ENCODE data around the gene NOL7.

DNA sequence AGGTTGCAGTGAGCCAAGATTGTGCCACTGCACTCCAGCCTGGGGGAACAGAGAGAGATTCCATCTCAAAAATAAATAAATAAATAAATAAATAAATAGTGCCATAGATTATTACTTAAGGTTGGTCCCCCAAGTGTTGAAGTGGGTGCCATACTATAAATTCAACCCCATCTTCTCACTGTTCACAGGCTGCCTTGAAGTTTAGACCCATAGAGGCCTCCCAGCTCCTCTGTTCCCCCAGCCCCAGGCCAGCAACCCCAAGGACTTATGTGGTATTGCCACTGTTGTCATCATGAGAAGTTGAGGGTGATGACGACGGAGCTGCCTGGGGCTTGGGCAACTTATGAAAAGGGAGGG is 4.4 kb downstream of the ADTRP start:
- PRO-cap: no peak
- RRBS, 2 experiments: no CpG with 5 or more reads among the region's 2 CpGs

DNA sequence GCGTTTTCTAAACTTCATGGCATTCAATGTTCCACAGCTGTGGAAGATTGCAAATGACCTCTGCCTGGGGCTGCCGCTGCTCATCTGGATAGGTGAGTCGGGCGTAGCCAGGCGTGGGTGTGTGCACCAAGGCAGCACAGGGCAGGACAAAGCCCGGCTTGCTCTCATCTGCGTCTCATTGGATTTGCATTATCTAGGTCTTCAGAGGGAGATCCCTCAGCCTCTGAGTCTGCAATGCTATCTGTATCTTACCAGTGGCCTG is 27.0 kb upstream of the ADTRP start:
- PRO-cap: no peak
- RRBS, 2 experiments: no CpG with 5 or more reads among the region's 7 CpGs

DNA sequence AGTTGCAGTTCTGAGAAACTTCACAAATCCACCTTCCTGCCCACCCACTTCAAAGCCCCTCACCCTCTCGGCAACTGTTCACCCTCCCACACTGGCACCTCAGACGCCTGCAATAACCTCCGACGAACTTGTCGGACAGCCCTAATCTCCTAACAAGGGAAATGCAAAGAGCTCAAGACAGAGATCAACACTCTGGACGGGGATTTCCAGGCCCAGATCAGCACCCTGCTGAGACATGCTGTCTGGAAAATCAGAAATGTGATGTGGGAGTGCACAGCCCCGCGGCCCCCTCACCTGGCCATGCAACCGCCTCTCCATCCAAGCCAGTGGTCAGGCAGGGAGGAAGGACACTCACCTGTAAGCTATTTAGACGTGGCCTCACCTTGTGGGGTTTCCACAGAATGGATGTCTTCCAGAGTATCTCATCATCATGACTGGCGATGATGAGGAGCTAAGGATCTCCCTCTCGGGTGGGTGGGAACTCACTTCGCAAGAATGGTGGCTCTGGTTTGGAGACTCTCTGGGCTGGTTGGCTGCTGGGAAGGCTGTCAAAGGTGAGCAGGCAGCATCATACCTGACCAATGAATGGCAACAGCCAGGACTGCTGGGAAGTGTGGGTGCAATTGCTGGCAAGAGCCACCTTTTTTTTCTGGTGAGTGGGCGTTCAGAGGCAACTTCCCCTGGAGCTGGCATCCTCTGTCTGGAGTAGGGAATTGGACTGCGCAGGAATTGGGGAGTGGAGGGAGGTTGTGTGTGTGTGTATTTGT is 28.1 kb upstream of the ADTRP start:
- PRO-cap: no peak
- RRBS, 2 experiments: no CpG with 5 or more reads among the region's 15 CpGs

DNA sequence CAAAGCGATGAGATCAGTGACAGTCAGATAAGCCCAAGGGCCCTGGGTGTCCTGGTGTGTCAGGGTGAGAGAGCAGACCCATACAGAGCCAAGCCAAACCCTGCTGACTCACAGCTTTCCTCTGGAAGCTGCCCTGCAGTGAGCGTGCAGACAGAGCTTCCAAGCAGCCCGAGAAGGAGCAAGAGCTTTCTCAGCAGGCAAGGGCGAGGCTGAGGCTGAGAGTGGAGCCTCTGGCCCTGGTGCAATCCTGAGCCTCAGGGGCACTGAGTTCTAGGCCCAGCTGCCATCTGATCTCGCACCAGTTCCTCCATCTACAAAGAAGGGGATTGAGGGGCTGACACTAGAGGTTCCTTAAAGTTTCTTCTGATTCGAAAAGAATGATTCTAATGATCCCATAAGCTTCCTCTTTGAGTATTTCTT is 91.0 kb upstream of the HIVEP1 start:
- PRO-cap: unidirectional peak, plus-strand start at position 153 of the sequence
- RRBS, 2 experiments: no CpG with 5 or more reads among the region's 6 CpGs

GRCh38 chr6:11931008-11931971 is 80.8 kb upstream of the HIVEP1 start:
- PRO-cap: no peak
- RRBS, 2 experiments: 94 to 95% methylated on average over 3 of the region's 12 CpGs

GRCh38 chr6:12000889-12001488 is 11.1 kb upstream of the HIVEP1 start:
- PRO-cap: no peak
- RRBS, 2 experiments: no CpG with 5 or more reads among the region's 4 CpGs

DNA sequence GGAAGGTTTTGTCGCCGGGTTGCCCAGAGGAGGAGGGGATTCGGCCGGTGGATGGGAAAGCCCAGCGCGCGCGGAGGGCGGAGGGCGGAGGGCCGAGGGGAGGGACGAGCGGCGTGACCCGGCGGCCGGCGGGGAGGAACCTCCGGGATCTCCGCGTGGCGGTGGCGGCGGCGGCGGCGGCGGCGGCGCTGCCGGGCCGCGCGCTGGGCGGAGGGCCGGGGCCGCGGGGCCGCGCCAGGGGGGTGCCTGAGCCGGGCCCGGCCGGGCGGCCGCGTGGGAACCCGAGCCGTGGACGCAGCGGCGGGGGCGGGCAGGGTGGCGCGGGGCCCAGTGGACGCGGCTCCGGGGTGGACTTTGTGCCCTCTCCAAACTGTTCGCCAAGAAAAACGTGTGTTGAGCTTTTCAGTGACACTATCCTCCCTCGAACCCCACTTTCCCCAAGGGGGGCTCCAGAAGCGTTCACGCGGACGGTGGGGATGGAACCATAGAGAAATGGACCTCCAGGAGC is 3.1 kb upstream of the HIVEP1 start:
- PRO-cap: bidirectional peak, plus-strand start at position 38 of the sequence, minus-strand start at position 20 of the sequence
- RRBS, 2 experiments: 2 to 3% methylated on average over 43 of the region's 64 CpGs

DNA sequence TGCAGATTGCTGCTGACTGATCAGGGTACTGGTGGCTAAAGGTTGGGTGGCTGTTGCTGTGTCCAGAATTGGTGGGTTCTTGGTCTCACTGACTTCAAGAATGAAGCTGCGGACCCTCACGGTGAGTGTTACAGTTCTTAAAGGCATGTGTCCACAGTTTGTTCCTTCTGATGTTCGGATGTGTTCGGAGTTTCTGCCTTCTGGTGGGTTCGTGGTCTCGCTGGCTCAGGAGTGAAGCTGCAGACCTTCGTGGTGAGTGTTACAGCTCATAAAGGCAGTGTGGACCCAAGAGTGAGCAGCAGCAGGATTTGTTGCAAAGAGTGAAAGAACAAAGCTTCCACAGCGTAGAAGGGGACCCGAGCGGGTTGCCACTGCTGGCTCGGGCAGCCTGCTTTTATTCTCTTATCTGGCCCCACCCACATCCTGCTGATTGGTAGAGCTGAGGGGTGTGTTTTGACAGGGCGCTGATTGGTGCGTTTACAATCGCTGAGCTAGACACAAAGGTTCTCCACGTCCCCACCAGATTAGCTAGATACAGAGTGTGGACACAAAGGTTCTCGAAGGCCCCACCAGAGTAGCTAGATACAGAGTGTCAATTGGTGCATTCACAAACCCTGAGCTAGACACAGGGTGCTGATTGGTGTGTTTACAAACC is 95.4 kb downstream of the HIVEP1 start:
- PRO-cap: no peak
- RRBS, 2 experiments: no CpG with 5 or more reads among the region's 16 CpGs

DNA sequence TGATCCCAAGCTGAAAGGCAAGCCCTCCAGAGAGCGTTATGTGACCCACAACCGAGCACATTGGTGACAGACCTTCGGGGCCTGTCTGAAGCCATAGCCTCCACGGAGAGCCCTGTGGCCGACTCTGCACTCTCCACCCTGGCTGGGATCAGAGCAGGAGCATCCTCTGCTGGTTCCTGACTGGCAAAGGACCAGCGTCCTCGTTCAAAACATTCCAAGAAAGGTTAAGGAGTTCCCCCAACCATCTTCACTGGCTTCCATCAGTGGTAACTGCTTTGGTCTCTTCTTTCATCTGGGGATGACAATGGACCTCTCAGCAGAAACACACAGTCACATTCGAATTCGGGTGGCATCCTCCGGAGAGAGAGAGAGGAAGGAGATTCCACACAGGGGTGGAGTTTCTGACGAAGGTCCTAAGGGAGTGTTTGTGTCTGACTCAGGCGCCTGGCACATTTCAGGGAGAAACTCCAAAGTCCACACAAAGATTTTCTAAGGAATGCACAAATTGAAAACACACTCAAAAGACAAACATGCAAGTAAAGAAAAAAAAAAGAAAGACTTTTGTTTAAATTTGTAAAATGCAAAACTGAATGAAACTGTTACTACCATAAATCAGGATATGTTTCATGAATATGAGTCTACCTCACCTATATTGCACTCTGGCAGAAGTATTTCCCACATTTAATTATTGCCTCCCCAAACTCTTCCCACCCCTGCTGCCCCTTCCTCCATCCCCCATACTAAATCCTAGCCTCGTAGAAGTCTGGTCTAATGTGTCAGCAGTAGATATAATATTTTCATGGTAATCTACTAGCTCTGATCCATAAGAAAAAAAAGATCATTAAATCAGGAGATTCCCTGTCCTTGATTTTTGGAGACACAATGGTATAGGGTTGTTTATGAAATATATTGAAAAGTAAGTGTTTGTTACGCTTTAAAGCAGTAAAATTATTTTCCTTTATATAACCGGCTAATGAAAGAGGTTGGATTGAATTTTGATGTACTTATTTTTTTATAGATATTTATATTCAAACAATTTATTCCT is 6.2 kb downstream of the EDN1 start:
- PRO-cap: no peak
- RRBS, 2 experiments: no CpG with 5 or more reads among the region's 15 CpGs

- PRO-cap: no peak
- RRBS, 2 experiments: no CpG with 5 or more reads among the region's 11 CpGs
These were observed 41.9 kb downstream of the EDN1 start for GRCh38 chr6:12331668-12332829.

DNA sequence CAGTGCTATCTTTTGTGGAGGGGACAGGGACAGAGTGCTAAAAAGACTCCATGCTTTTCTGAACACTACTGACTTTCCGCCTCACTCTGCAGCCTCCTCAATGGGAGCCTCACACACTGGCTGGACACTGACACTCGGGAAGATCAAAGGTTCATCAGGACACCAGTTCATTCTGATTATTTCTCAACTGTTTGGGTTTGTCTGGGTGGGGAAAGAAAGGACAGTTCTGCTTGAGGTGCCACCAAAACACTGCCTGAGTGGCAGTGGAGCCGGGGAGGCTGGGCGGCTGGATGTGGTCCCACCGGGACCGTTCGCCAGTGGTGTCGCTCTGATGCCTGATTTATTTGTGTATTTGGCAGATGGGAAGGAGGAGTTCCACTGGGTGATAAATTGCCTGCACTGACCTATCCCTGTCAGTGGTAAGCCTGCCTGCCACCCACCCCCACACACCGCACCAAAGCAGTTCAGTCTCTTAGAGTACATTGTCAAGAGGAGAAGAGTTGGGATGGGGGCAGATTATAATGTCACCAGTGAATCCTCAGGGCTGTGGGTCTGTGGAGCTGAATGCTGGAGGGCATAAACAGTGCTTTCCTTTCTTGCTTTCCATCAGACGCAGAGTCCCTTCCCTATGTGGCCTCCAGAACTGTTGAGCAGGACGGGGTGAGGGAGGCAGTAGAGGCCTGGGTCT is 49.8 kb downstream of the EDN1 start:
- PRO-cap: no peak
- RRBS, 2 experiments: no CpG with 5 or more reads among the region's 11 CpGs

DNA sequence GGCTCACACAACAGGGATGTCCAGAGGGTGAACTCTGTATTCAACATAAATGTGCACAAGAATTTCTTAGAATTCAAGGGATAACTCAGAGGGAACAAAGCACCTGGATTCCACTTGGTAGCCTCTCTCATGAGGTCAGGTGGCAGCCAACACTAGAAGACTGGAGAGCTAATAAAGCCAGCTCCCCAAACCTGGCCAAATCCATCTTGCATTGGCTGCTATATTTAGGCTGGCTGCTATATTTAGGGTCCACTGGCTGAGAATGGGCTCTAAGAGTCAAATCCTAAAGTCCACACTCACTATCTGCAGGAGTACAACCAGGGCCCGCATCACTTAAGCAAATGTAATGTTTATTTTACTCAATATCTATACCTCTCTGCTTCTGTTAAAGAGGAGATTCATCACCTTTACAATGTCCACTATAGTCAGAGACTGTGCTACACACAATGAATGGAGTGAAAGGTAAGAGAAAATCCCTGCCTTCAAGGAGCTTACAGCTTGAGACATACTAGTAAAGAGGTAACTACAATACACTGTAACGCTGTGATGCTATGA is 19.9 kb downstream of the TBC1D7 start:
- PRO-cap: no peak
- RRBS, 2 experiments: no CpG with 5 or more reads among the region's 2 CpGs

DNA sequence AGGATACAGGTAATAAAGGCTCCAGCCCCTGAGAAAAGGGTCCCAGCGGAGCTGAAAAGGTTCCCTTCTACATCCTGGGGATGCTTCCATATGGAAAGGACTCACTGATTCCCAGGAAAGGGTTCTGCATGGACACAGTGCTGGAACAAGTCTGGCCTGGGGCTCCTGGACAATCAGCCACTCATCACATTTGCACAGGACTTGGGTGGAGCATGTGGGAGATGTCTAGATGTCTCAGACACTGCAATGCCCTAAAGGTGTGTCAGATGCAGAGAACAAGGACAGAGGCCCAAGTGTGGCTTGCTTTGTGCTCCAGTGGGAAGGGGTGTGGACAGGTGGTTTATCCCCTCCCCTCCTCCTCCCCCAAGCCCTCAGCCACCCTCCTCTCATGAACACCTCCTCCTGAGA is 53.1 kb upstream of the TBC1D7 start:
- PRO-cap: no peak
- RRBS, 2 experiments: no CpG with 5 or more reads among the region's 1 CpG

- PRO-cap: unidirectional peak, plus-strand start at chr6:13404325
- RRBS, 2 experiments: no CpG with 5 or more reads among the region's 2 CpGs
These were observed 75.7 kb upstream of the TBC1D7 start for GRCh38 chr6:13403999-13404430.

DNA sequence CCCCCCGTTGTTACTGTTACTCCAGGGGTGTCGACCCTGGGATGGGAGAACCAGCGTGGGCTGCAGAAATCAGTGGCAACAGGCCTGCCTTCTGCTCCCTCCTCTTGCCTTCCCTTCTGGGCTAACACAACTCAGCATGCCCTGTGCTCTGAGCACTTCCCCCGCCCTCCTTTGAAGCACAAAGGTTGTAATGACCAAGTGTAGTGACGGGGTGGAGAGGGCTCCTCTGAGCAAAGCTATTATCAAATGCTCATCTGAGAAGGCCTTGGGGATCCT is 74.8 kb downstream of the GFOD1 start:
- PRO-cap: no peak
- RRBS, 2 experiments: no CpG with 5 or more reads among the region's 5 CpGs

GRCh38 chr6:13425856-13426395 is 61.5 kb downstream of the GFOD1 start:
- PRO-cap: no peak
- RRBS, 2 experiments: no CpG with 5 or more reads among the region's 11 CpGs

- PRO-cap: no peak
- RRBS, 2 experiments: no CpG with 5 or more reads among the region's 7 CpGs
These were observed 34.7 kb downstream of the GFOD1 start for GRCh38 chr6:13452579-13453220.

DNA sequence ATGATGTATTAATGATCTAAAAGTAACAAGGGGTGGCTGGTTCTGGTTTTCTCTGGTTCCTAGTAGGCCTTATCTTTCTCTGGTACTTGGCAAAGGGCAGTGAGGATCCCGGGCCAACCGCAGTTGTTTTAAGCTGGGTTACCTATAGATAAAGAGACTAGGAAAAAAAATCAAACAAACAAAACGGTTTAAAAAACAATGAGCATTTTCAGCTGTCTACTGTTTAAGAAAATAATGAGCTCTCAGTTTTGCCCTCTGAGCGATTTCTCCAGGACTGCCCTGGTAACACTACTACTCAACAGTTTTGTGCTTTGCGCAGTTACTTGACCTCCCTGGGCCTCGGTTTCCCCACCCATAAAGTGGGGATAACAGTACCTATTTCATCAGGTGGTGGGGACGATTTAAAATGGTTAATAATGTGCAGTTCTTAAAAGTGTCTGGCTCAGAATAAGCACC is 1.3 kb upstream of the SIRT5 start:
- PRO-cap: no peak
- RRBS, 2 experiments: no CpG with 5 or more reads among the region's 7 CpGs

DNA sequence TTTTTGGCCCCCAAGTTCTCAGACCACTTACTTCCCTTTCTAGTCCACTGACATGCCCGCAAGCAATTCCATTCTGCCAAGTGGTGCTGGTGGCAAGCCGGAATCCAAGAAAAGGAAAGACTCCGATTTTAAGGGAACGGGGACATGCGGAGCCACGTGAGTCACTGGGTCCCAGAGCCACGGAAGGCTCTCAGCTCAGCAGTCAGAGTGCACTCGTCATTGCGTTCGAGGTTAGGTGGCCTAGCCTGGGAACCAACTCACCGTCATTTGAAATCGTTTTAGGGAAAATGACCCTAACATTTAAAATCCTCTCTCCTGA is 738 bp upstream of the SIRT5 start:
- PRO-cap: no peak
- RRBS, 2 experiments: no CpG with 5 or more reads among the region's 12 CpGs

DNA sequence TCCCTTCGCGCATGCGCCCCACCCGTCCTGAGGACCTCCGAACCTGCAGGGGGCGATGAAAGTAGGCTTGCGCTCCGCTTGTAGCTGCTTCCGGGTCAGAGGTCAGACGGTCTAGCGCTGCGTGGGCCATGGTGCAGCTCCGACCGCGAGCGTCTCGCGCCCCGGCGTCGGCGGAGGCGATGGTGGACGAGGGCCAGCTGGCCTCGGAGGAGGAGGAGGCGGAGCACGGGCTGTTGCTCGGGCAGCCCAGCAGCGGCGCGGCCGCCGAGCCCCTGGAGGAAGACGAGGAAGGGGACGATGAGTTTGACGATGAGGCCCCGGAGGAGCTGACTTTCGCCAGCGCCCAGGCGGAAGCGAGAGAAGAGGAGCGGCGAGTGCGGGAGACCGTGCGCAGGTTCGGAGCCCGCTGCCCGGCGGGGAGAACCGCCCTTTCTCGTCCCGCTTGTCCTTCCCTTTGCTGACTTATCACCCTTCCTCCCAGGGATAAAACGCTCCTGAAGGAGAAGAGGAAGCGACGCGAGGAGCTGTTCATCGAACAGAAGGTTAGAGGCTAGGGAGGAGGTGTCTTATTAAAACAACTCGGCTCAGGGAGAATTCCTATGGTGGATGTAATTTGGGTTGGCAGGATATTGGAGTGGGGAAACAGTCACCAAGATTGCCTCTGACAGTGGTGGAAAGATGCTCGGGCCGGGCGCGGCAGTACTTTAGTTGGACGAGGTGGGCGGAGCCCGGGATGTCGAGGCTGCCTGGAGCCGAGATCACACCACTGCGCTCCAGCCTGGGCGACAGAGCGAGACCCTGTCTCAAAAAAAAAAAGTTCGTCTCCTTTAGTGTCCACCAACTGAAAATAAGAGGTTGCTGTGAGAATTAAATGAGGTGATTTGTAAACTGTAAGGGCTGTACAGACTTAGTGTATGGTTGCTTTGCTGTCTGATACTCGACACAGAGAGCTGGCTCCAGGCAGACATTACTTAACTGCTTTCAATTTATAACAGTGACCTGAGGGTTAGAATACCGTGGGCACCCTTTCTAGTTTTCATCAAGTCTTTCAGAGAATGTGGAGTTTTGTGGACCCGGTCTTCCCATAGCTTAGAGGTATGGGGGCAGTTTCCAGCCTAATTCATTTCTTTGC is at the start of gene NOL7:
Gene NOL7, plus strand, starts transcription at position 105 of the 1,132 bp plus-strand sequence.
- PRO-cap: bidirectional peak, plus-strand start at position 155 of the sequence, minus-strand start outside the sequence
- RRBS, 2 experiments: 1 to 5% methylated on average over 22 to 24 of the region's 75 CpGs